Left colon (tissue), 1 donor: Measurements from ENCODE around the genes ODC1 and GREB1.

DNA sequence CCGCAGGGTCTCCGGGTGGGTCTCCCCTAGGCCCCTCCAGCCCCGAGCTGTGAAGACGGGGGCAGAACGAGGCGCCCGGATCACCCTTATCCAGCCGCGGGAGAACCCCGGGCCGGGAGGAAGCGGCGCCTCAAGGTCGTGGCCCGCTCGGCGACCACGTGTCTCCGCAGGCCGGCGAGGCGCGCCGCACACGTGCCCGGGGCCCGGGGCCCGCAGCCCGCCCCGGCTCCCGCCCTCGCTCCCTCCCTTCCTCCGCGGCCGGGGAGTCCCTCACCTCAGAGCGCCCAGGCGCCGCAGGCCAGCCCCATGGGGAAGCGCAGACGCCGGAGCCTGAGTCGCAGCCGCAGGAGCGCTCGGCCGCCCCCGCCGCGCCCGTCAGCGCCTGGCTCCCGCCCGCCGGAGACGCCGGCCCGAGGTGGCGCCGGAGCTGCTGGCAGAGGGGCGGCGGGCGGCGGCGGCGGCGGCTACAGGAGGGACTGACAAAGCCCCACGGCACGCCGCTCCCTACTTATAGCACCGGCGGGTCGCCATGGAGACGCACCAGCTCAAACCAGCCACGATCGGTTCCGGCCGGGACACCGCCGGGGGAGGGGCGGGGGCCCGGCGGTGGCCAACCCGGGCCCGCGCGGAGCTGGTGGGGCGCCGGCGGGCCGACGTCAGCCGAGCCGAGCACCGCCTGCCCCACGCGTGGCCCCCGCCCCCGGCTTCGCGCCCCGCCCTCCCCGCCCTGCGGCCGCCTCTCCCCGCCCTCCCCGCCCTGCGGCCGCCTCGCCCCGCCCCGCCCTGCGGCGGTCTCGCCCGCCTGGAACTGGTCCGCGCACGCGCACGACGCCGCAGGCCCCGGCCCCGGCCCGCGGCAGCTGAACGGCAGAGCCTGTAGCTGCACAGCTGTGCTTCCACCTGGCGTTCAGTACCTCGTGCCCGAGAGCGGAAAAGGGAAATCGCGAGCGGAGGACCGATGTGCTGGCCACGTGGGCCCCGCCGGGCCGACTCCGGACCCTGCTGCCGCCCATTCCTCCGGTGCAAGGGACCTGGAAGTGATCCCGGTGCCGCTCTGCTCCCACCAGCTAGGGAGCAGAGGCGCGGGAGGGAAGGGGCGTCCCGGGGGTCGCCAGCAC lies at the start of gene ODC1:
Gene ODC1 (minus strand): TSS at position 481 of the 1,118 bp plus-strand sequence.
- PRO-cap: bidirectional peak, plus-strand start at position 939 of the sequence, minus-strand start at position 481 of the sequence

DNA sequence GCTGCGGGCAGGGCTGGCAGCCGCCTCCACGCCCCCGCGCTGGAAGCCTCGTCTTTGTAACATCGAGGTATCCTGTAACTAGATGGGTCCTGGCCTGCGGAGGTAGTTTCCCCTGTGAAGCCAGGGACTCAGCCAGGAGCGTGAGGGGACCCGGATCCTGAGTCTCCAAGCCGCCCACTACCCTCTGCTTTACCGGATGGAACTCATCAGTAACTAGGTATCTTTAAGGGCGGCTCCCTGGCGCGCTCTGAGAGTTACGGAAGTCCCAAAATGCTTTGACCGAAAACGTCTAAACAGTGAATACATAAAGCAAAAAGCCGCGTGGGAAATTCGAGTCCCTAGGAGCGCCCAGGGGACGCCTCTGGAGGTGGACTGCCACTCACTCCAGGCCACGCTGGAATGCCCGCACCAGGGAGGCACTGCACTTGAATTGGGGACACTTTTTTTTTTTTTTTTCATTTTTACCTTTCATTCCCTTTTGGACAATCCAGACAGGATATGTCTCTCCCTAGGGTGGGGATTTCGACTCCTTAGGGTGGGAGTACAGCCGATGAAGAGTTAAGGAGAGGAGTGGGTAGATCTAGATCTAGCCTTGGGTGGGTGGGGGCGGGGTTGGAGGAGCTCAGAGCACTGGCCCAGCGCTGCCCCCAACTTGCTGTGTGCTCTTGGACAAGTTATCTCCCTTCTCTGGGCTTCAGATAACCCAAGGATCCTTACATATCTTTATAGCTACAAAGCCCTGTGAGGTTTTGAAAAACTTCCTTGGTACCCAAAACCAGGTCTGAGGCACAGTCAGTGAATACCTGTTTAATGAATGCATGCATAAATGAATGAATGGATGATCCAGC lies 1.1 kb upstream of the ODC1 start:
- PRO-cap: no peak

GRCh38 chr2:10499211-10499711 lies 51.1 kb upstream of the ODC1 start:
- PRO-cap: unidirectional peak, plus-strand start at chr2:10499529

DNA sequence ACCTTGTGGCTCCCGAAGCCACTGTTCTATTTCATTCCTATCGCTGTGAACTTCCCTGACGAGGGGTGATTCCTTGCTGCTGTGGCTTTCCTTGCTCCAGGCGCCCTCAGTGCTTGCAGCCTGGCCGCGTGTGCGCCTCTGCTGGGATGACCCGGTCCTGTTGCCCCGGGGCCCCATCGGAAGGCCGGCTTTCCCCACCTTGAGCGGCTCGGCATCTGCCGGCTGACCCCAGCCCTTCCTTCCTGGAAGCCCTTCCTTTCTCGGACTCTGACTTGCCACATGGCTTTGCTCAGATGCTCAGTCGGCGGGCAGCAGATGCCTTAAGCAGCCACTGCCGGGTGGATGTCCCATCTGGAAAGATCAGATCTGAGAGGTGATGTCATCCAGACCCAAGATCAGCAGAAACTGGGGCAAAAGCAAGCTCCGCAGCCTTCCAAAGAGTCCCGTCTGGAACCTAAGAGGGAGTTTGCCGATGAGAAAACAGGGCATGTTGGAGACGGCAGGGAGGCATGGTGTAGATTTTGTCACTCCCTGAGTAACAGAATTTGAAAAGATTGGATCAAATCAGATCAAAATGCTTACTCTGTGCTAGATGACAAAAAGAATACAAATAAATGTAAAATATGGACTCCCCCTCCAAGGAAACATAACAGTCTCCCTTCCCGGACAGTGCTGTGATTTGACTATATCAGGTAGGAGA lies 100.6 kb upstream of the ODC1 start:
- PRO-cap: no peak

GRCh38 chr2:10745568-10745912 lies 24.1 kb downstream of the ATP6V1C2 start:
- PRO-cap: no peak

DNA sequence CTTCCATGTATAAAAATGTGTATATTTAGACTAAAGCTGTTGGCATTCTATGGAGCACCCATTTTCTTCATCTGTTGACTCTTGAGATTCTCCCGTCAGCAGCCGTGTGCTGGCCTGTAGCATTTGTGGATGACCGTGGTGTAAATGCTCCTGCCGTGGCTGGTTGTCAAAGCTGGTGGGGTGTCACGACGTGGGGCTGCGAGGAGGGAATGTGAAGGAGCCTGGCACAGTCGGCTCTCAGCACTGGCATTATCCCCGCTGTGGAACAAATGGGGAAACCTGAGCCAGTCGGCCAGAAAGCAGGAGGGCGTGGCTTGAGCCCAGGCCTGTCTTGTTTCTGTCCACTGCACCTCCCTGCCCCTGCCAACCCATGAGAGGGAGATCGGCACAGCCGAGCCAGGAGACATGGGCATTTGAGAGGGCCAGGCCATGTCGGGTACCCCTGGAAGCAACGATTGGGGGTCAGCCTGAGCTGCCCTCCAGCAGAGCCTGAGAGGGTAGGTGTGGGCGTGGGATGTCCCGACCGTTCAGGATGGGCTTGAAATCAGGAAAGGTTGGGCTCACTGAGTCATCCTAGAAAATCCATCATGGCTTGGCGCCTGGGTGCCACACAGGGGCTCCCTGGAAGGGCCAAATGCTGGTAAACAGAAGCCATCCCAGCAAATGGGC lies 44.5 kb downstream of the PDIA6 start:
- PRO-cap: no peak

DNA sequence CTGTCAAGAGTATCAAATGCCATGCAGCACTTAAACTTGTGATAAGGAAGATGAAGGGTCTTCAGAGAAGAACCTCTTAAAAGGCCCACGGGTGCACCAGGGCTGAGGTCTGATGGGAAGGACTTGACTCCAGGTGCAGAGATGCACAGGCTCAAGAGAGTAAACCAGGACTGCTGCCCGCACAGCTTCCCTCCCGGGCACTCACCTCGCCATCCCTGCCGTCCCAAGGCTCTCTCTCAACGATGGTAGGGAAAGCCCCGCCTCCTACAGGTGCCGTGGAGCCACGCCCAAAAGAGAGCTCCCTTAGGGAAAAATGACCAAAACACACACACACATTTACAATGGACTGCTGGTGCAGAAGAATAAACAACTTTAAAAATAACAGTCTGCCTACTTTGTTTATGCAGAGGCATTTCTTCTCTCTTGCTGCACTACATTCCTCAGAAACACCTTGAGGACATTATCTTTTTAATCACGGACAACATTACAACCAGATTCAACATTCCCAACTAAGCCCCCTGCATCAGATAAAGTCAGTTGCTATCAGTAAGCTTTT lies 27.8 kb downstream of the PDIA6 start:
- PRO-cap: no peak

- PRO-cap: unidirectional peak, minus-strand start at chr2:10788983
Measured at GRCh38 chr2:10788813-10789056, 23.9 kb downstream of the PDIA6 start.

DNA sequence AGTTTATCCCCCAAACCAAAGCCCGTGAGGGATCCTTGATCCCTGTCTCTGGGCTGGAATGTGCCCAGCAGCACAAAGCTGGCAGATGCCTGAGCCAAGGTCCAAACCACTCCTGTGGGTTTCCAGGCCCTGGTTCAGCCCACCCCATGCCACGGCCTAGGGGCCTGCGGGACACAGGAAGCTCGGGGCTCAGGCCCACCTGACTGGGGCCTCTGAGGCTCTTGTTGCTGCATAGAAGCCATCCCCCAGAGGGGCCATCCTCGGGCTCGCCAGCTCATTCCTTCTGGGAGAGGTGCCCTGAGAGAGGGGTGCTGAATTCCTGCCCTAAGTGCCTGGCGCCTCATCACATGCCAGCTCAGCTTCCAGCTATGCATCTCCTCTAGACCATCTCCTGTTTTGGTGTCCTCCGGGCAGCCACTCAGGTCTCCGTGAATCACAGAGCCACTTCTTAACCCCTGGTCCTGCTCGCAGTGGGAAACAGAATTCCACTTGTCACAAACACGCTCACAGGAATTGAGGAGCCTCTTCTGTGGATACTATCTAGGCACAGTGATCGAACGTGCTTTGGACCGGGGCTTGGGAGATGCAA lies 42.8 kb upstream of the KCNF1 start:
- PRO-cap: no peak

DNA sequence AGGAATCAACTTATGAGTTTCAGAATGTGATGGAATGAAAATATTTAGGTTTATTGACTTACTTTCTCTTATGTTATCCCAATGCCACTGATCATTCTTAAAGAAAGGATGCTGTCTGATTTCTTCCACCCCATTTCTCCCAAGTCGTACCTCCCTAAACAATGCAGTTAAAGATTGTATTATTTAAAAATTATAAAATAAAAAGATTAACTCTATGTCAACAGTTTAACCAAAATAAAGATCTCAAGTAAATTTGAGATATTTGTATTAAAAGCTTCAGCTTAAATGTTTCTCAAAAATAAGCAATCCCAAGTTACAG lies 66.7 kb downstream of the SLC66A3 start:
- PRO-cap: no peak

DNA sequence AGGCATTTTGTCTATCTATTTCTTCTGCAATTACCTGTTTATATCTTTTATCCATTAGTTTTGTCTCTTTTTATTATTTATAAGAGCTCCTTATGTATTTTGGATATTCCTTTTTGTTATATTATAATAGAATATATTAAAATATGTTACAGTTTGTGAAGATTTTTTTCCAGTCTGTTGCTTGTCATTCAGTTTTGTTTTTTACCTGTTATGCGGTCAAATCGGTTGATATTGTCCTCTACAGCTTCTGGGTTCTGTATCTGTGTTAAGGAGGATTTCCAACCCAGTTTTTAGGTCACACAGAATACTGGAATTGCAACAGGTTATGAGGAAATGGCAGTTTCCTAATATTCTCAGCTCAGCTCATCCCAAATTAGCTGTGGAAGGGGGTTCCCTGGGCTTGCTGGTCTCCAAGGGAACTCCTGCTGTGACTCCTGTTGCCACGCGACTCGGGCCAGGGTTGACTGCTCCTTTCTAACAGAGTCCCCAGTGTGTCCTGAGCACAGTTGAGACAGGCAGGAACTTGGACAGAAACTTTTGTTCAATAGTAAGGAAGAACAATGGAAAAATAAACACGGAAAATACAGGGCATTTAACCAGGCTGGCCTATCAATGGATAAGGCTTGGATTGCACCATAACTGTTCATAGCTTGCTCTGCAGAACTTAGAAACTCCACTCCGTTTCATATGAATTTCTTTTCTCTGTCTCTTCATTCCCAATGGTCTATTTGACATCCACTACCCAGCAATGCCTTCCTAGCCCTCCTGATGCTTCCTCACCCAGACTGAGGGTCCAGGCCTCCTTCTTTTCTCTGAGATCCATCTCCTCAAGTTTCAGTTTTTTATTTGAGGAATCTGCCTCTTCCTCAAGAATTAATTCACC lies 3.8 kb upstream of the ROCK2 start:
- PRO-cap: no peak

- PRO-cap: no peak
Measured at GRCh38 chr2:11356694-11357264, 12.3 kb upstream of the ROCK2 start.

DNA sequence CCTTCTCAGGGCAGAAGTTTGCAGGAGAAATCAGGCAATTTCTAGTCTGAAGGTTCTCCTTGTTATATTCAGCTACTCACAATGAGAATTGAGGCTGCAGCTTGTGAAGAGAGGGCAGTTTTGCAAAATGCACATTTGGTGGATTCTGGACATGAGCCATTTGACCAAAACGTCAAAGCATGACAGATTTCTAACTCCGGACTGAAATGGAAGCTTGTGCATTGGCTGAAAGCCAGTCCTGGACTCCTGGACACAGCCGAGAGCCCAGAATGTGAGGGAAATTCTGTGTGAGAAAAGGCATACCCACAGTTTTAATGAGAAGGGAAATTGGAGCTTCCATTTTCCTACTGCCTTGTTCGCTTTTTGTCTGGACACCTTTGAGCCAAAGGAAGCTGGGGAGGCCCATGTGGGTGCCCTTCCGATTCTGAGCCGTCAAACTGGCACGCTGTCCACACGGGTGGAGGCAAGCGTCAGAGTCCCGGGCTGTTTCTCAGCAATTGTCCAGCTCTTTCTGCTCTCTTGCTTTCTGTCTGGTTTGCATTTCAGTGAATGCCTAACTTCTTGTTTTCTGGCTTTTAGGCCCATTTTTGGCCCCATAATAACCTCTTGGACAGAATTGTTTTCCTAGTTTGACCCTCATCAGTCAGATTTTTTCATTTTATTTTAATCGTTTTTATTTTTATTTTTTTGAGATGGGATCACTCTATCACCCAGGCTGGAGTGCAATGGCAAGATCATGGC lies 23.8 kb upstream of the ROCK2 start:
- PRO-cap: no peak

- PRO-cap: no peak
Measured at GRCh38 chr2:11375863-11376230, 31.4 kb upstream of the ROCK2 start.

GRCh38 chr2:11396215-11396909 lies 51.9 kb upstream of the ROCK2 start:
- PRO-cap: no peak

DNA sequence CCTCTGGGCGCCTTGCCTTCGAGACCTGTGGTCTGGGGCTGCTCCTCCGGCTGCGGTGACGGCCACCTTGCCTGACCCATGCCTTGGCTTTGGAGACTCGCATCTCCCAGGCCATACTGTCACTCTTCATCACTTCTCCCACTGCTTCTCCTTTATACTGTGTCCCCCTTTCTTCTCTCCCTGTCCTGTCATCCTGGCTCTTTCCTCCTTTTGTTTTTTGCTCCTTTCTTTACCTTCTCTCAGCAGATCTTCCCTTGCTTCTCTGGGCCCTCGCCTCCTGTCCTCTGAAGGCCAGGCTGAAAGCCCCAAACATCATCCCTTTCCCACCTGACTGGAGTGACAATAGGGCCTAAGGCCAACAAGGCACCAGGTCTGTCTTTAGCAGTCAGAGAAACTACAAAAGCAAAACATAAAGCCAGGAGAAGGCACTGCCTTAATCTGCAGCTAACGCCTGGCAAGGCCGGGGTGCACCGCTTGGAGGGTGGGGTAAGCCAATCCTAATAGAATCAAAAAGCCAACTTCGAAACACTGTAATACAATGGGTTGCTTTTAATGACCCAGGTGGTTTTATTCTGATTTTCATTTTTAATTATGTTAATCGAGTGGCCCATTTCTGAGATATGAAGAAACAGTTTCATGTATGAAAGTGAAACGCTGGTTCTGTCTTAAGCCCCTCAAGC lies 25.9 kb downstream of the E2F6 start:
- PRO-cap: no peak

DNA sequence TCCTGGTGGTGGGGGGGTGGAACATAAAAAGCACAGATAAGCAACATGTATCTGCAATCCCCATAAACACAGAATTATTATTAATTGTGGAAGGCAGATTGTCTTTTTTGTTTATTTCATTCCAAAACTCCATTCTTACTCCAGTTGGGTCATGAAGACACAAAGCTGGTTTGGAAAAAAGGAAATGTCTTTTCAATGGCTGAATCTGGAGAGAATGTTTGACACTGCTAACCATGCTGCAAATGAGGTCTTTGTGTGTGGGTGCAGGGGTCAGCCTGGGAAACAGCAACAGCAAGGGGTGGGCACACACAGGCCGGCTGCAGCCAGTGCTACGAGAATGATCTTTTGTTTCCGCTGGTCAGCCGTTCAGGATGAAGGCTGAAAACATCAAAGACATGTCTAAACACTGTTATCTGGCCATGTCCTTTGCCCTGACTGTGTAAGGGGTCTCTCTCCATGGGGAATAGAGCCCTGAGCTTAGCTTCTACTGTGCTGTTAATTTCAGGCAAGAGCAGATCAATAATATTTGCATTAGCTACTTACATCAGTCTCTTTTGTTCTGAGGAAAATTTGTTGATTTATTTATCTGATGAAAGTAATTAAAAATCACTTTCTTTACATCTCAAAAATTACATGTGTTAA lies 33.2 kb upstream of the E2F6 start:
- PRO-cap: no peak

DNA sequence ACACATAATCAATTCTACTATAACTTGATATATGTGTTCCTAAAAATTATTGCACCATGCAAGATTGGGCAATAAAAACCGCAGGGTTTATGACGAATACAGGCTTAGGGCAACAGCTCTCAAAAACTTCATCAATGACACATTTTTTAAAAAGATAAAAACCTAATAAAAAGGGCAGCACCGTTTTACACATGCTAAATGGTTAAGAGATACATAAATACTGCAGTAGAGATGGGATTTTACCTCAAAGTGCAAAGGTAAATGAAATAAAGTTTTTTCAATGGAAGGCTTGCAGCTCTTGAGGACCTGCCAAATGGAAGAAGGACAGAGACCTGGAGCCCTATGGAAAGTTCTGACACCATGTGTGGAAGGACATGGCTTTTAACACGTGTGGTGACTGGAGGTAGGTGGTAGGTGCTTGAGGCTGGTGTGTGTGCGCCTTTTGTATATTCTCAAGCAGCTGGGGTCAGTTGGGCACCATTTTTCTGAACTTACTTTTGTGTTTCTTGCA lies at the start of gene GREB1:
Gene GREB1 (plus strand): TSS at position 194 of the 511 bp plus-strand sequence.
- PRO-cap: no peak

DNA sequence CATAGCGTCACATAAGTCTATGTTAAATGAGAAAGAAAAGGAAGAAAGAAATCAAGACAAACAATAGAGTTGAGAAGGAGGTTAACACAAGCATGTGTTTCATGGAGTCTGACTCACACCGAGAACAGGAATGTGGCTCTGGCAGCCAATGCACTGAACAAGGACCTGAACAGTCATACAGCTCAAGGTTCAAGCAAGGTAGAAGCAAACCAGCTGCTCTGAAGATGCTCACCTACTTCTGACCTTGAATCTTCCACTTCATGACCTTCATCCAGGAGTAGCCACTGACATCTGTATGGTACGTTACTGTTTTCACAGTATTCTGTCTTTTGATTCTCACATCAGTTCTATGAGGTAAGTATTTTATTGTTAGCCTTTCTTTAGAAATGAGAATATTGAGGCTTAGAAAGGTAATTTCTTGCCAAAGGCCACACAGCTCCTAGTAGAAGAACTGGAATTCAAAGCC lies 36.1 kb upstream of the LPIN1 start:
- PRO-cap: no peak

DNA sequence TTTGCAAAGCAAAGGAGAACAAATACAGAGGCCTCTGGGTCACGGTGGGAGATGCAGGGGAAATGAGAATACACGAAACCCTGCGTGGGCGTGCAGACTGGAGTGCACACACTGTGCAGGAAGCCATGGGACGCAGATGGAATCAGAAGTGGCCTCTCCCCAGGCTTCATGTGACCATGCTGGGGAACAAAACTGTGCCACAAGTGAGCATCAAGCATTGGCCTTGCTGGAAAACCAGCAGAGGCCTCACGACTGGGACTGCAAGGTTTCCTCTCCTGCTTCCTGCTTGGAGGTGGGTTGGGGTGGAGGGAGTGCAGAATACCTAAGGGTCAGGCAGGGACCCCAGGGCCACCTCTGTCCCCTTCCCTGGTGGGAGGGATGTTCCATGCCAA lies 184.1 kb downstream of the LPIN1 start:
- PRO-cap: no peak